Psoas muscle (tissue), 2 donors: ENCODE data around the gene NCLN.

DNA sequence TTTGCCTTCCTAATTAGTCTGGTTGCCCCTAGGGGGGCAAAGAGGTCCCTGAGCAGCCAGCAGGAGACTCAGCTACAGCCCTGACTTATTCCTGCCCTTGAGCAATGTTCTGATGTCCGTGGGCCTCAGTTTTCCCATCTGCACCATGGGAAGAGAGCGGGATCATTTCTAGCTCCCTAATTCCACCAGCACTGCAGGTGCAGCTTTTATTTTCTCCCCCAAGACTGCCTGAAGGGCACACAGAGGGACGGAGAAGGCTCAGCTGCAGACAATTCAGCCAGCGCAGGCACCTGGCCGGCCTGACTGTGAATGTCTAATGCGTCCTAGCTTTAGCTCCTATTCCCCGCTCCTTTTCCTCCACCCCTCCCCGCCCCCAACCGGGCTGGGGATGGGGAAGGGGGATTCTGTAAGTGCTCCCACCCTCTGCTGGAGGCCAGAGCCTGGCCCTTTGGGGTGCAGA is 16.2 kb downstream of the TLE5 start:
- PRO-cap, 2 experiments: no peak in any of the 2 experiments

DNA sequence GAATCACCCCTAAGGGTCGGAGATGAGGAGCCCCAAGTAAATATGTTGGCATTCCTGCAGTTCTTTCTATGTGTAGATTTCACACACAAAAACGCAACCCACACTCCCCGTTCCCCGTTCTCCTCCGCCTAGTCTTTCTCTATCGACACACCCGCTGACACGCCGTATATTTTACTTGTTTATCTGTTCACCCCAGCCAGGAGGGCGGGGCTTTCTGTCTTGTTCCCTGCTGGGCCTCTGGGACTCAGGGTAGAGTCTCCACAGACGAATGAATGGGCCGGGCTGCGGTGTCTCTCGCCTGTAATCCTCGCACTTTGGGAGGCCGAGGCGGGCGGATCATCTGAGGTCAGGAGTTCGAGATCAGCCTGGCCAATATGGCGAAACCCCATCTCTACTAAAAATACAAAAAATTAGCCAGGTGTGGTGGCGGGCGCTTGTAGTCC is 14.6 kb downstream of the TLE5 start:
- PRO-cap, 2 experiments: peak in 2 of 2 experiments; most common plus-strand start position 263 of the sequence (in 1); most common minus-strand start position 141 of the sequence (in 2)

- PRO-cap, 2 experiments: no peak in any of the 2 experiments
Measured at GRCh38 chr19:3109869-3110420, 15.8 kb downstream of the GNA11 start.

DNA sequence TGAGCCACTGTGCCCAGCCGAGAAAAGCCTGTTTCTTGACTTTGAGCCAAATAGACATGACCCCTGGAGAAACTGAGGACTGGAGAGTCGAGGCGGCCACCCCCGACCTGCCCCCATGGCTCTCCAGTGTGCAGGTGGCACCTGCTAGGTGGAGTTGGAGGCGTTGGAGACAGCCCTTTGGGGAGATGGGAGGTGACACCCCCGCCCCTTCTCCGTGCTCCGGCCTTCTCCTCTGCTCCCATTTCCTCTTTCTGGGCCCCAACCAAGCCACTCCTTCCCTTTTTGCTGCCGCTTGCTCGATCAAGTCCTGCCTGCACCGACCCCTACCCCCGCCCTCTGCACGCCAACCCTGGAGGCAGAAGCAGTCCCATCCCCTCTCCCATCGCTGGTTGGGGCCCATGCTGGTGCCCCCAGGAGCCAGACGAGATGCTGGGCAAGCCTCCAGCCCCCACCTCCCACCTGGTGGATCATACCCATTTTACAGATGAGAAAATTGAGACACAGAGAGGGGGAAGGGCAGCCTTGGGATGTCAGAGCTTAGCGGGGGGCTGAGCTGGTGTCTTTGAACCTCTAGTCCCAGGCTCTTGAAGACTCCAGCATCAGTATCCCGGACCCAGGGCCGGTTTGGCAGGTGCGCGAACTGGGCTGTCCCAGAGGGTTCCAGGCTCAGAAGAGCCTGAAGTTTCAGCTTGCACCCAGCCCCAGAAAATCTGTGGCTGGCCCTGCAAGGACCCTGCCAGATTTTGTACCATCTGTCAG is 10.2 kb downstream of the GNA15 start:
- PRO-cap, 2 experiments: no peak in any of the 2 experiments

- PRO-cap, 2 experiments: peak in 2 of 2 experiments; most common plus-strand start chr19:3185930 (in 1); most common minus-strand start chr19:3185788 (in 2)
Measured at GRCh38 chr19:3185714-3186250, at the start of gene NCLN. Gene NCLN, plus strand, starts transcription at chr19:3185930.

GRCh38 chr19:3203631-3204459 is 18.1 kb downstream of the NCLN start:
- PRO-cap, 2 experiments: no peak in any of the 2 experiments

DNA sequence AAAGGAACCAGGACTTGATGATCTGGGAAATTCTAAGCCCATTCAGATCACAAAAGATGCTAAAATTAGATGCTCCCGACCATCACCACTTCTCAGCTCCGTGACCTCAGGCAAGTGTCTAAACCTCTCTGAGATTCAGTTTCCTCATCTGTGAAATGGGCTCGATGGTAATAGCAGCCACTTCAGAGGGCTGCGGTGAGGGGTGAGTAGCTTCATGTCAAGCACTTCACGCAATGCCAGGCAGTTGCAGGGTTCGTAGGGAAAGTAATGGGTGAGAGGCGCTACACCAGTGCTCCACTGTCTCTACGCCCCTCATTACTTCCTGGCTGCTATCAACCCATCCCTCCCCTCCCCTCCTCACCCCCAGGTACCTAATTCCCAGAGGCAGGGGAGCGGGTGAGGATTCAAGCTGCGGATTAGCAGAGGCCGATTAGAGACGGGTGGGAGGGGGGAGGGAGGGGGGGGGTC is 8.9 kb upstream of the NFIC start:
- PRO-cap, 2 experiments: no peak in any of the 2 experiments

DNA sequence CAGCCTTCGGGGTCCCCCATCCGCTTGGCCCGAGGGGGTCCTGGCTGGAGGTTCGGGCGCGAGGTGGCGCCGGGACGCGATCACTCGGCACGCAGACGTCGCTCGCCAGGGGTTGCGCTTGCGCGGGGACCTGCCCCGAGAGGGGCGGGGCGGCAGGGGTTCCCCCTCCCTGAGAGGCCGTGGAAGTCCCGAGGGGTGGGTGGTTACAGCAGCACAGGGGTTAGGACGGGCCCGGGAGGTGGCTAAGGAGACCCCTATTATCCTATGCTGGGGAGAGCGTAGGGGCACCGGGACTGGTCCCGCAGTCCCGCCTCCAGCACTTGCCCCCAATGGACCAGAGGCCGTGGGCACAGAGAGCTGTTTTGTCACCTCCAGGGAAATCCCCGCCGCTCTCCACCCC is 5.3 kb upstream of the NFIC start:
- PRO-cap, 2 experiments: peak in 2 of 2 experiments; most common plus-strand start position 184 of the sequence (in 1); most common minus-strand start position 331 of the sequence (in 2)

DNA sequence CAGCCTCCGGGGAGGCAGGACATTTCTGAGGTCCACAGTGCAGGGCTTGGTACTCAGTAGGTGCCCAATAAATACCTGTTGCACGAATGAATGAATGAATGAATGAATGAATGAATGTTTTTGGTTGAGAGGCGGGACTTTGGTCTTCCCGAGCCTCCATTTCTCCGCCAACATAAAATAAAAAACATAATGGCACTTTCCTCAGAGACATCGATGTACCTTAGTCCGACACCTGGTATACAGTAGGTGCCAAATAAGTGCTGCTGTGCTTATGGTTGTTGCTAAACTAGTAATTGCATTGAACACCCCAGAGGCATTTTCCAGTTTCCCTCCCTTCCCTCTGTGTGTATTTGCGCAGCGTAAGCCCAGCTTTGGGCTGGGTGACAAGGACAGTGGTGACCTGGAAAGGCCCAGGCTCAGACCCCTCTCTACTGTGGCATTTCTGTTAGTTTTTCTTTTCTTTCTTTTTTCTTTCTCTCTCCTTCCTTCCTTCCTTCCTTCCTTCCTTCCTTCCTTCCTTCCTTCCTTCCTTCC is 5.1 kb downstream of the NFIC start:
- PRO-cap, 2 experiments: no peak in any of the 2 experiments

GRCh38 chr19:3372350-3372837 is 6.0 kb downstream of the NFIC start:
- PRO-cap, 2 experiments: no peak in any of the 2 experiments

GRCh38 chr19:3397299-3398195 is 31.2 kb downstream of the NFIC start:
- PRO-cap, 2 experiments: no peak in any of the 2 experiments

- PRO-cap, 2 experiments: no peak in any of the 2 experiments
Measured at GRCh38 chr19:3457771-3458167, 22.6 kb downstream of the SMIM24 start.

GRCh38 chr19:3458251-3458531 is 22.1 kb downstream of the SMIM24 start:
- PRO-cap, 2 experiments: no peak in any of the 2 experiments

DNA sequence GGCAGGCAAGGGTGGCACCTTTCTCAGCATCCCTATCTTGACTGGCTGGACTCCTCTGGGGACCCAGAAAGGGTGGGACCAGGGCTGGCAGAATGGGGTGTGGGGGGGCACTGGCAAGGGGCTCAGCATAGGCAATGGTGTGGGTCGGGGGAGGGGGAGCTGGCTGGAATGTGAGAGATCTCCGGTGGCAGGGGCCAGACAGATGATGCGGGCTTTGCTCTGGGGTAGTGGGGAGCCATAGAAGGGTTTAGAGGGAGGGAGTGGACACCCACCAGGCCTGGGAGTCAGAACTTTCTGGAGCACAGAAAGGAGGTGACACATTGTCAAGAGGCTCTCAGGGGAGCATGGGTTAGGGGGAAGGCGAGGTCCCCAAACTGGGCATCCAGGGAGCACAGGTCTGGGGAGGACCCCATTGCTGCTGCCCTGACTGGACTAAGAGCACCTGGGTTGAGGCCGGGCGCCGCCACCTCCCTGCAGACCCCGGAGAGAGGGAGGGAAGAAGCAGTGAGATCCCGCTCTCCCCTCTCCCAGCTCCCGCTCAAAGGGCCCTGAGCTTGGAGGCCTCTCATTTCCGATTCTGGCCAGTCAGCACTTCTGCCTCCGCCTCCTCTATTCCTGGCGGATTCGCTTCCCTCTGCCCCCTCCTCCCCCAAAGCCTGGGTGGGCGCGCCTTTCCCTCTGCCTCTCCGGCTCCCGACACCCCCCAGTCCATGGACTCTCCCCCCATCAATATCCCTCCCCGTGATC is 21.6 kb downstream of the SMIM24 start:
- PRO-cap, 2 experiments: no peak in any of the 2 experiments

DNA sequence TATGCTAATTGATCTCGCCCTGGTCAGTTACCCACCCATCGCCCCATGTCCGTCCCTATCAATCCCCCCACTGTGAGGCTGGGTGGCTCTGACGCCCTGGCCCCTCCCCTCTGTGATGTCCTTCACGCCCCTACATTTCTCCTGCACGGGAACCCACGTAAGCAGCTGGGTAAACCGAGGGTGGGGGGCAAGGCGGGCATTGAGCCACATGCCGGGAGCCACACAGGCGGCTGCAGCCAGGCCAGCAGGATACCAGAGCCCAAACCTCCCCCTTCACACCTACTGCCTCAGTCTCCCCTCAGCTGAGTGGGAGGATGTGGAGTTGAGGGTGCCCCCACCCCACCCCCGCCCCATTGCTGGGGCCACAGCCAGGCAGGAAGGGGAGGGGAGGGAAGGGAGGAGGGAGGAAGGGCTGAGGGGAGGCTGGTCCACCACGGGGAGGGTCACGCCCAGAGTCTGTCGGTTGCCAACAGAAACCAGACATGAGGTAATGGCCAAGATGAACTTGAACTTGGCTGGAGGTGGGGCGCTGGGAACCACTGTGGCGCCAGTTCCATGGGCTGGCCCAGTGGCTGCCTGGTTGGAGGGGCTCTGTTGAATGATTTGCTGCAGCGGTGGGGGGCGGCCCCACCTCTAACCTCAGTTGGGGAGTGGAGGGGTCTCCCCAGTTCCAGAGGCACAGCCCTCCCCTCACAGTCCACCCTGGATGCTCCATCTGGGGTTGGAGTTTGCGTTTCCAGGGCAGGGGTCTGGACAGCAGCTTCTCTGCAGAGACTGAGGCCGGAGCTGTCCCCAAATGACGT is 20.8 kb downstream of the SMIM24 start:
- PRO-cap, 2 experiments: no peak in any of the 2 experiments

DNA sequence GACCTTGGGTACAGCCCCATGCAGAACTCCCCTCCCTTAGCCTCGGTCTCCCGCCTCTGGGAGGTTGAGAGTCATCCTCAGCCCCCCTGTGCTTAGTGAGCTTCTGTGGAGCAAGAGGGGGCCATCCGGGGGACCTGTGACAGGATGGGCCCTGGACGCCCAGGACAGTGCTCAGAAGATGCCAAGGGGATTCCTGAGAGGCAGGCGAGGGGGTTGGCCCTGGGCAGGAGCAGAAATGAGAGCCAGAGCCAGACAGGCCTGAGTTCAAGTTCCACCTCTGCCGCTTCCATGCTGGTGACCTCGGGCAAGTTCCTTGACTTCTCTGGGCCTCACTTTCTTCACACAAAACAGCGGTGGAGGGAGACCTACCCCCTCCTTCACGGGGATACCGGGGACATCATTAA is 20.2 kb downstream of the SMIM24 start:
- PRO-cap, 2 experiments: no peak in any of the 2 experiments

DNA sequence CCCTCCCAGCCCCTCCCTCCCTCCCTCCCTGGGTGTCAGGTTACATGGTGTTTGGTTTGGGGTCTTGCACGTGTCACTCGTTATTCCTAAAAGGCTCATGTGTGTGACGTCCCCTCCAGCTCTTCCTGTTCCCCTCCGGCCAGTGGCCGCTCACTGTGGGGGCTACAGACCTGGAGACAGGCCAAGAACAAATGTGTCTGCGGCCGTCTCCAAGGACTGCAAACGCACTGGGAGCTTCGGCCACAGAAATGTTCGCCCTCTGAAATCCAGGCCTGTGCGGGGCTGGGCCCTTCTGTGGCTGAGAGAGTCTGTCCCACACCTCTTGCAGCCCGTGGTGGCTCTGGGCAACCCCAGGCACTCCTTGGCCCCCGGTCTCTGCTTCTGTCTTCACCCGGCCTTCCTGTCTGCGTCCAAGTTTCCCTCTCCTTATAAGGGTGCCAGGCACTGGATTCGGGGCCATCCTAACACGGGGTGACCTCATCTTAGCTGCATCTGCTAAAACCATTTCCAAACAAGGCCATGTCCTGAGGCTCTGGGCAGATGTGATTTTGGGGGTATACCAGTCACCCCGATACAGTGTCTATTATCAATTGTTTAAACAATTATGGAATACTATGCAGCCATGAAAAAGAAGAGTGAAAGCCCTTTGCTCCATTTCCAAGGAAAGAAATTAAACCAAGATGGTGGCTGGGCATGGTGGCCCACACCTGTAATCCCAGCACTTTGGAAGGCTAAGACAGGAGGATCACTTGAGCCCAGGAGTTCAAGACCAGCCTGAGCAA is 502 bp downstream of the TEKTIP1 start:
- PRO-cap, 2 experiments: no peak in any of the 2 experiments

- PRO-cap, 2 experiments: no peak in any of the 2 experiments
Measured at GRCh38 chr19:3545412-3546681, 6.9 kb downstream of the TEKTIP1 start.

- PRO-cap, 2 experiments: no peak in any of the 2 experiments
Measured at GRCh38 chr19:3604116-3604817, 2.4 kb downstream of the TBXA2R start.

GRCh38 chr19:3604818-3605469 is 1.7 kb downstream of the TBXA2R start:
- PRO-cap, 2 experiments: no peak in any of the 2 experiments